HTR-8/SVneo (cell line): ENCODE measurements around the gene L2HGDH.

GRCh38 chr14:49971924-49972773 lies 79.3 kb downstream of the ARF6 start:
- RRBS, result no CpG with 5 or more reads among the region's 7 CpGs

- RRBS, result 12% methylated on average over 1 of the region's 5 CpGs
Observed at GRCh38 chr14:50001850-50002291, 109.0 kb downstream of the ARF6 start.

DNA sequence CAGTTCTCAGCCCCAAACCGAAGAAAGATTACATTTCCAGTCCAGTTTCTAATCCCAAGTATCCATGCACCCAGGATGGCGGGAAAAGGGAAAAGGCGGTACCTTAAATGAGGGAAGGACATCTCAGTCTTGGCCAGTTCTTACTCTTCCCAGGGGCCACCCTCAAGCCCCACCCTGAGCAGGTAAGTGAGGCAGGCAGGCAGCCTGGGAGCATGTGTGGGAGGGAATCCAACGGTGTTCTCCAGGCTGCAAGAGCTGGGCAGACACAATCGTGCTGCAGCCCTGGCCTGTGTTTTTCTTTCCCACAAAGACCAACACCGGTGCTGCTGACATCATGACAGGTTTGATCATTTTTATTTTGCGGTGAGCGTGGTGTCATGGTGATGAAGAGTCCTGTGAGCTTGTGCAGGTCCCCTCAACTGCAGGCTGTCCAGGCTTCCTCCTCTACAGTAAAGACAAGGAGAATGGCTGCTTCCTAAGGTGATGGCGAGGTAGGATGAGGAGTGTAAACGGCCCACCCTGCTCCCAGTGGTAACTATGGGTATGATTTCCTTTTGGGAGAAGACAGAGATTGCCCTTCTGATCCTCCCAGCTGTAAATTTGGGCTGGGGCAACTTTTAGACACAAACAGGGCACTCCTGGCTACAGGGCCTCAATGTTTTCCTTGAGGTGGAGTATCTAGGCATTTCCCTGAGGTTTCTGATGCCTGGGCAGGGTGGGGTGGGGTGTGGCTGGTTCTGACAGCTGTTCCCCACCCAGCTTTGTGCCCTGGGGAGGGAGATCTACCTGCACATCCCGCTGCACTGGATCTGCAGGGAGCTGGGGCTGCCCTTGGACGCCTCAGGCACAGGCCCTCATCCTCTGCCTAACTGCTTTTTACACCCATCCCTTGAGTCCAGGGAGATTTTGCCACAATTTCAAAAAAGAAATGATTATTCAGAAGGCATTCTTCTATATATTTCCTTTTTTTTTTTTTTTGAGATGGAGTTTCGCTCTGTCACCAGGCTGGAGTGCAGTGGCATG lies 109.1 kb downstream of the VCPKMT start:
- RRBS, result no CpG with 5 or more reads among the region's 13 CpGs

DNA sequence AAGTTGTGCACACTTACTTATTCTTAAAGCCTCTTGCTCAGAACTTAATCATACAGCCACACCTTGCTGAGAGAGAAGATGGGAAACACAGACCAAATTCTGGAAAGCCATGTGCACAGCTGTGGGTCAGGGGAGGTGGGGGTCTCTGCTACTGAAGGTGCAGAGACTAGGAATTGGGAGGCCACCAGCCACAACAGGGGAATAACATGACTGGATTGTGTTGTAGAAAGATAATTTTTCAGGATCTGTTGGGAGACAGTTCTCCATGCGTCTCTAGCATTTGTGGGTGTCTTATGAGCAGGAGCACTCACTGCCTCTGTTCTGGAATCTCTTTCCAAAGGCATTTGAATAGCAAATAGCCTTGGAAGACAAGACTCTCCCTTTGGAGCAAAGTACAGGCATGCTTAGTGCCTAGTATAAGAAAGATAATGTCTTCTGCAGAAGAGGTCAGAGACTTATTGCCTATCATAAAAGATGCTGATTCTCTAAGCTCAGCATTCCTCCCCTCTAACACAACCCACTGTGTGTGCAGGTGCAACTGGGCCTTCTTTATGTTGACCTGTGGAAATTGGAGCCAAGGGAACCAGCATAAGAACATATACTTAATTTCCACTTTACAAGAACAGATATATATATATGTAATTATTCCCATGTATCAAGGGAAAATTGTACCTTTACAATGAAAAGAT lies 58.3 kb downstream of the VCPKMT start:
- RRBS, result no CpG with 5 or more reads among the region's 1 CpG

DNA sequence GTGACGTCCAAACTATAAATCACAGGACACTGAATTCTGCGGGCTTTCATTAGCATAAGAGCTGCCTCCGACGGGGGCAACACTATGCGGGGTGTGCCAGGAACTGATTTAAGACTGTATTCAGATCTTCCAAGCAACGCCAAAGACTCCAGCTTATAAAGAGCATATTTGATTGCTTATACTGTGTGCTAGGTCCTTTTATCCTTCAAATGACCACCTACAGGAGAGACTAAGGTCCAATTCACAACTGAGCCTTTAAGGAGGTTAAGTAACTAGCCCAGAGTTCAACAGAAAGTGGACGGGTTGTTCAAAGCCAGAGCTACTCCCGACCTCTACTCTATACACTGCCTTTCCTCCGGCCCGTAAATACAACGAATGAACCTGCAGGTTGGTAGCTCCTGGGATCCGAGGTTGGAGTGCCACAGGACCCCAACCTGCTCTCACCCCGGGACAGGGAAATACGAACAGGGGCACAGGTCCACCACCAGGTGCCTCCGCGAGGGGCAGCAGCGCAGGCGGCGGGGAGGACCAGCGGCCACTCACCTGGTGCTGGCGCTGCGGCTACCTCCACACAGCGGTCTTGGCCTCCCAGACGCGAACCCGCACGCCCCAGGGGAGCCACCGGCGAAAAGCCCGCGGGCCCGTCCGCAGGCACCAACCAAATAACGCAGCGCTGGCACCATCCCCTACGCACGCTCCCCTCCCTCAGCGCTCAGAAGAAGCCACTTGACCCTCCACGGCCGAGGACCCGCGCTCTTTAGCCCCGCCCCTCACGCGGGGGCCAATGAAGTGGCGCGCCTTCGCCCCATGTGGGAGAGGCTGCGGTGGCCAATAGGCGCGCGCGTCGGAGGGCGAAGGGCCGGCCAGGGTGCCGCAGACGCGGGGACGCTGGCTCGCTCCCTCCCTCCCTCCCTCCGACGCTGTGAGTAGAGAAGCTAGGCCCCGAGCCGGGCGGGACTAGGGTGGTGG lies at the start of gene L2HGDH:
Gene L2HGDH, minus strand, starts transcription at position 762 of the 969 bp plus-strand sequence.
- RRBS, result under 1% methylated on average over 14 of the region's 66 CpGs

DNA sequence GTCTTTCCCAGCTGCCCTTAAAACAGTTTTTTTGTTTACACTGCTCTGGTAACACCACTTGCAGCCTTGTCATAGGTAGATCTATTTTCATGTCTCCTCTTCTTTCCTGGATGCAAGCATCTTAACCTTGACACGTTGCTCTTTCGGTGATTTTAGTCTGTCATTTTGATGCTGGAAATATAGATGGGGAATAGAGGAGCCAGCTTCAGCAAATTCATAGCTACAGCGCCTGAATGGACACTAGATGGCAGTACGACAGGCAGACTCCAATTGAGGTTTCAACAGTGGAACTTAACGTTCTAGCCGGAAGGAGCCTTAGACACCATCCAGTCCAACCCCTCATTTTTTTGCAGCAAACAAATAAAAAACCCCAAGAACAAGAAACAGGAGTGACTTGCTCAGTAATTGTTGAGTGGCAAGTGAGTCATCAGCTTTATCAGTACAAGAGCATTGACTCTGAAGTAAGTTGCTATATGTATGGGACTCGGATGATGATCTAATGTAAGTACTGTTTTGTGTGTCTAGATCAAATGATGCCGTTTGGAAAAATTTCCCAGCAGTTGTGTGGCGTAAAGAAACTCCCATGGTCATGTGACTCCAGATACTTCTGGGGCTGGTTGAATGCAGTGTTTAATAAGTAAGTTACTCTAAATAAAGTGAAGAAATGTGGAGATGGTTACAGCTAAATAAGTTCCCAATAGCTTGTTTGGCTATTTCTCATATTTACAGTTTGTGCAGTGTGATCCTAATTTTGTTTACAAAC lies 9.0 kb downstream of the DMAC2L start:
- RRBS, result no CpG with 5 or more reads among the region's 9 CpGs

- RRBS, result no CpG with 5 or more reads among the region's 4 CpGs
Observed at GRCh38 chr14:50395192-50395740, 1.4 kb downstream of the CDKL1 start.

GRCh38 chr14:50489955-50490260 lies 42.5 kb downstream of the MAP4K5 start:
- RRBS, result no CpG with 5 or more reads among the region's 2 CpGs

- RRBS, result no CpG with 5 or more reads among the region's 1 CpG
Observed at GRCh38 chr14:50522024-50522494, 10.3 kb downstream of the MAP4K5 start.

DNA sequence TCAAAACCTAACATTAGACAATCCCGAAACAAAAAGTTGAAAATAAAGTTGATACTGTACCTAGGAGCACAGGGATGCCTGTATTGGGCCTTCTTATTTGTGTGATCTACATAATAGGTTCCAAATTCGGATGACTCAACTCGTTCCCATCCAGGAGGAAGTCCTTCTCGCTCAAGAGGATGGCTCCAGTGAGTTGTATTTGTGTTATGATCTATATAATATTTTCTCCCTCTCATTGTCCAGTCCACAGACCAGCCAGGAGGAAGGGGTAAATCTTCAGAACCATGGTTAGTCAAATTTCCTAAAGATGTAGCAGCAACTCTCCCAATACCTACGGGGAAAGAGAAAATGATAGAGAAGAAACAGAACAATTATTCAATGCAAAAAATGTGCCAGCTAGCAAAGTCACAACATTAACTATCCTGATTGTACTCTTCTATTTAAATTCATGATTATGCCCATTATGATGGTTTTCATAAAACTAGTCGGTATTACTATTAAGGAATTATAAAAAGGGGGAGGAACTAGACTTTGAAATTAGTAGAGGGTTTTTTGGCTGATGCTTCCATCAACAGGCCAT lies 23.3 kb downstream of the SAV1 start:
- RRBS, result no CpG with 5 or more reads among the region's 6 CpGs

DNA sequence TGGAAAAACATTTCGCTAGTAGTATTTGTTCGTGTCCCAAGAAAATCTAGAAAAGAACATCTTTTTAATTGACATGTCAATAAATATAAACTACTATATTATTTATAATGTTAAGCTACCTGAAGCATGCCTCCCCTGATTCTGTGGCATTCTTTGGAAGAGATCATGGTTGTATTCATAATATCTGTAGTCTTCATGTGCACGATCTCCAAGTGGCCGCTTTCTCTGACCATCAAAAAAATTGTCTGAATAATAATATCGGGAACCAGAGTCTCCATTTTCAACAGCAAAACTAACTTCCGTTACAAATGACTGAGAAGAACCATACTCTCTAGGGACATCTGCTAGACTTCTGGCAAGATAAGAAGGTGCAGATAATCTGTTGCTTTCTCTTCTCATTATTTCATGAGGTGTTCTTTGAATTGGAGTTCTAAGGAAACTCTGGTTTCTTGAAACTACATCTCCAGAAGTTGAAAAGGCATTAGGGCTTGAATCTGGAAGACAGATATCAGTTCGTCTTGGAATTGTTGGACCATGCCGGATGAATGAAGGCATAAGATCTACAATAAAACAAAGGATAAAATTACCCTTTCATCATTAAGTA lies 2.9 kb downstream of the SAV1 start:
- RRBS, result no CpG with 5 or more reads among the region's 8 CpGs

GRCh38 chr14:50667608-50667803 lies 600 bp downstream of the SAV1 start:
- RRBS, result no CpG with 5 or more reads among the region's 9 CpGs

- RRBS, result no CpG with 5 or more reads among the region's 3 CpGs
Observed at GRCh38 chr14:50678014-50678415, 9.9 kb upstream of the SAV1 start.

GRCh38 chr14:50726127-50726830 lies 58.2 kb upstream of the SAV1 start:
- RRBS, result no CpG with 5 or more reads among the region's 2 CpGs

DNA sequence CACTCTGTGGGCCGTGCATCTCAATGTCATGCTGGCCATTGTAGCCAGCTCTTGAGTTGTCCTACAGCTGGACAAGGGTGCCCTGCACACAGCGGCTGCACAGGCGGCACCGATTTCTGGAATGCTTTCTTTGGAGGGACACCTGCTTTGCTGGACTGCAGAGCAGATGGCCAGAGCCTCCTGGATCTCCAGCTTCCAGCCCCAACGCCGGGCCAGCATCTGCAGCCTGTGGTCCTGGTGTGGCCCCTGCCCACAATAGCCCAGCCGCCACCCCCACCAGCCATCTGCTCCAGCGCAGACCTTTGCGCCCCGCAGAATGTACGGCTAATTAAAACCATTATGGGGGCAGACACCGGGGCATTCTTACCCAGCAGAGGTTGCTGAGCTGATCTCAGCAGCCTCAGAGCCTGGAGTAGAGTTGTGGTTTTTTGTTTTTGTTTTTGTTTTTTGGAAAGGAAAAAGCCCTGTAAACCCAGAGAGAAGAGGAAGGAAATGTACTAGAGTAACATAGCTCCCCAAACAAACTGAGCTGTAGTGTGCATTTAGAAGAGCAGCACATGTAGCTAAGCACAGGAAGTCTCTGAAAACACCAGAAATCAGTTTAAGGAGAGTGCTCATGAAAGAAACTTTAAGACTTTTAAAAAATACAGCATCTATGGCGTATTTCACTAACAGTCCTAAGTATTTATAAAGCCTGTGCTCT lies 45.8 kb downstream of the NIN start:
- RRBS, result no CpG with 5 or more reads among the region's 13 CpGs

GRCh38 chr14:50860577-50861115 lies 11.2 kb upstream of the ABHD12B start:
- RRBS, result no CpG with 5 or more reads among the region's 6 CpGs

GRCh38 chr14:50871138-50871642 lies 663 bp upstream of the ABHD12B start:
- RRBS, result no CpG with 5 or more reads among the region's 6 CpGs

DNA sequence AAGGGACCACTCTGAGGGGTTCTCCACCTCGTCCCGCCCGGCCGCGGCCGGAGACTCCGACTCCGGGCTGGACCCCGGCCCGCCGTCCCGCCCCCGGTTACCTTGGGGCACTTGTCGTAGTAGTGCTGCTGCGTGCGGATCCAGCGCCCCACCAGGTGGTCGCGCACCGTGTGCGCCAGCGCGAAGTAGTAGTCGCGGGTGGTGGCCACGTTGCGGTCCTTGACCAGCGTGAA lies 307 bp downstream of the PYGL start:
- RRBS, result 0% methylated on average over 3 of the region's 28 CpGs

DNA sequence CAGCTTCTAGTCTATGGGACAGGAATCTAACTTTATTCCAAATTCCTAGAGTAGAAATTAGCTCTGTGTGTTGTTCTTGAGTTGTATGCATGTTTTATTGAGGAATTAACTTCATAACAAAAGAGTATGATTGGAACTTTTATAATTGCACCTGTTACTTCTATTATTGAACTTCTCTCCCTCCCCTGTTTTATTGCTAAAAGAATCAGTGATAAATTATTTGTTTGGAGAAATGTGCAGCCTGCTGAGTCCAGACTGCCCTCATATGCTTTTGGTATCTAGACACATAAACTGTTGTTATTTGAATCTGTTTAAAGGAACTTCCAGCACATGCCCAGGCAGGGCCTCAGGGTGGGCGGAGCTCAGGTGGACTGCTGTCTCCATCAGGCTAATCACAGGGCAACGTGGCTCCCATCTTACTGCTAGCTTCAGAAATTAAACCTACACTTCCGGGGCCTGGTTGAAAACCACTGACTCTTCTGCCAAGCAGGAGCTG lies 97.3 kb downstream of the TMX1 start:
- RRBS, result no CpG with 5 or more reads among the region's 3 CpGs